Breast (tissue), 4 donors: ENCODE measurements around a stretch of chr20.

DNA sequence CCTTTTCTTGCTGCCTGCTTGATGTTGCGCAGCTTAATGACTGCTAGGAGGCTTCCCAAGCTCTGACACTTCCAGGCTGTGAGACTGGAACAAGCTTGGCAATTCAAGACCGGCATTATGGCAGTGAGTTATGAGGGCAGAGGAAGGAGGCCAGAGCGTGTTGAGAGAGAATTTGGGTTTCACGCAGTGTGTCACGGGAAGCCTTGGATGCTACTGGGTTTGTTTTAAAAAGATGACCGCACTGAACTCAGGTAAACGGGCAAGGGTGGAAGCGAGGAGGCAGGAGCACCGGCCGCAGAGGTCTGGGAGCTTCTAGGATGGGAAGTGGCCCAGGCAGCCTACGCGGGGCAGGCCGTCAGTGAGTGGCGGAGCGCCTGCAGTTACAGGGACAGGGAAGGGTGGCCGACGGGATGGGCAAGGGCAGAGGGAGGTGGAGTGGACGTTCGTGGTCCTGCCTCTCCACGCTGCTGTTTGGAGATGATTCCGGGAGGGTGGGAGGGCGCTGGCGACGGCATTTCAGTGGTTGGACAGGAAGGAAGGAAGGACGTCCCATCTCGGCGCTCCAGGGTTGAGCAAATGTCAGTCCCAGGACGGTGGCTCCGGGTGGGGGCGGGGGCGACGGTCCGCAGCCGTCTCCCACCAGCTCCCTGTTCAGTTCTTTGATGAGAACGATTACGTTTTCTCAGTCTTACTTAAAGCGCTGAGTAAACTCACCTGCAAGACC is 661 bp upstream of the DNAJC5 start:
- PRO-cap, 3 experiments, result no peak in any of the 3 experiments
- RRBS, result 1% methylated on average over 6 of the region's 37 CpGs

- PRO-cap, 3 experiments, result no peak in any of the 3 experiments
- RRBS, result no CpG with 5 or more reads among the region's 10 CpGs
Measured at GRCh38 chr20:64026930-64027249, 9.1 kb upstream of the C20orf204 start.

DNA sequence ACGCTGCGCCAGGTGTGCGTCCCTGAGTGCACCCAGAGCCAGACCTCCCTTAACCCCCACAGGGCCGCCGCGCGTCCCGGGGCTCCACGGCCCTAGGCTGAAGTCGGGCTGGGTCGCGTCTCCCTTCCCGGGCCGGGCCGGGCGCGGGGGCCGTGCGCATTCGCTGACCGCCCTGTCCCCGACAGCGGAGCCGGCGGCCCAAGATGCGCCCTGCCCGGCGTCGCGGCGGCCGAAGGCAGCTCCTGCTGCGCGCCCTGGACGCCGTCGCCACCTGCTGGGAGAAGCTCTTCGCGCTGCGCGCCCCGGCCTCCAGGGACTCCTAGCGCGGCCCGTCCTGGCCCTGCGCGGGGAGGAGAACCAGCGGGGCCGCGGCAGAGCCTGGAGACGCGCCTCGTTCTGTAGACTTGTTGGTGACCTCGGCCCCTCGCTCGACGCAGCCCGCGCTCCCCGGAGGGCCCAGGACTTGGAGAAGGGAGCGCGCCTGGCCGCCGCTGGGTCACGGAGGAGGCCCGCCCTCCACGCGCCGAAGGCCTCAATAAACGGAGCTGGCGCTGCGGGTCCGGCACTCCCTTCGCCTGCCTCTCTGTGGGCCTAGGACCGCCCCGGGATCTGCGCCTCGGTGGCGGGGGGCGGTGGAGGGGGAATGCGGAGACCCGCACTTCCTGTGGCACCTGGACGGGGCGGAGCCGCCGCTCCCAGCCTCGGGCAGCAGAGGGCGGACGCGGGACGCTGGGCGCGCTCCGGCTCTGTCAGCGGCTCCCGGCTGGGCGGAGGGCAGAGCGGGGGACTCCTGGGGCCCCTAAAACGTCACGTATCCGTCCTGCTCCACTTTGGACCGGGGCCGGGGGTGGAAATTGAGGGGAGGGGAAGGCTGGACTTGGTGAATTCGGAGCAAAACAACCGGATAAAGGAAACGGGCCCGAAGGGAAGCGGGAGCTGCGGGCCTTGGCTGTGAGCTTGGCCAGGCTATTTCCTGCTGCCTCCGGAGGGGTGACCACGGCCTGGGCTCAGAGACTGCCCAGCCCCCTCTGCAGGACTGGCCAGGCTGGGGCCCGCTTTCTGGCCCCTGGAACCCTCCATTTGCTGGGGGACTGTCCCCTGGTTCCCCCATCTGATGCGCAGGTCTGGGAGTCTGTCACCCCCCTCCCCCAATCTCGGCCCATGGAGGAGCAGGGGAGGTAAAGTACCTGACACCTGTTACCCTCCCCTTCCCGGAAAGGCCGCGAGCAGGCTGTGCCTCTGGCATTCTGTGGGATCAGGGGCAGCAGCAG is 2.9 kb downstream of the C20orf204 start:
- PRO-cap, 3 experiments, result peak in 1 of 3 experiments; most common plus-strand start position 698 of the sequence (in 1); most common minus-strand start position 585 of the sequence (in 1)
- RRBS, result 2% methylated on average over 52 of the region's 117 CpGs

DNA sequence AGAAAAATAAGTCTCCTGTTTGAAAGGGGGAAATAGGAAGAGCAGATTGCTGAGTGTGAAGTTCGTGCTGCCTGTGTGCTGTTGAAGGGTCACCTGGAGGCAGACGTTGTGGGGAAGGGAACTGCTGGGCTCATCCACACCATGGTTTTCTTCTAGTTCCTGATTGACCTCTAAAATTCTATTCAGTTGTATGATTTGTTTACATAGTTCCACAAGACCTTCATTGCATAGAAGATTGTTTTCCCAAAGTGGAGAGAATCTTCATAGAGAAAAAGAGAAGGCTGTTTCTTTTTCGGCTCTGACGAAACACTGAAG is 18.0 kb downstream of the PCMTD2 start:
- PRO-cap, 3 experiments, result no peak in any of the 3 experiments
- RRBS, result no CpG with 5 or more reads among the region's 4 CpGs